GM23338 (cell line): ENCODE measurements around a stretch of chr7.

GRCh38 chr7:65974185-65975456, 7.4 kb downstream of the GUSB start:
- PRO-cap: no peak
- RAMPAGE, long total RNA: no peak

- PRO-cap: no peak
- RAMPAGE, long total RNA: no peak
Observed at GRCh38 chr7:66190503-66190884, 14.6 kb upstream of the TPST1 start.

GRCh38 chr7:66315067-66315762, 110.1 kb downstream of the TPST1 start:
- PRO-cap: bidirectional peak, plus-strand start at chr7:66315529, minus-strand start at chr7:66315450
- RAMPAGE, long total RNA: no peak

- PRO-cap: bidirectional peak, plus-strand start at chr7:66352387, minus-strand start at chr7:66352213
- RAMPAGE, long total RNA: no peak
Observed at GRCh38 chr7:66352056-66352706, 147.0 kb downstream of the TPST1 start.

- PRO-cap: no peak
- RAMPAGE, long total RNA: no peak
Observed at GRCh38 chr7:66378902-66379485, 173.9 kb downstream of the TPST1 start.

DNA sequence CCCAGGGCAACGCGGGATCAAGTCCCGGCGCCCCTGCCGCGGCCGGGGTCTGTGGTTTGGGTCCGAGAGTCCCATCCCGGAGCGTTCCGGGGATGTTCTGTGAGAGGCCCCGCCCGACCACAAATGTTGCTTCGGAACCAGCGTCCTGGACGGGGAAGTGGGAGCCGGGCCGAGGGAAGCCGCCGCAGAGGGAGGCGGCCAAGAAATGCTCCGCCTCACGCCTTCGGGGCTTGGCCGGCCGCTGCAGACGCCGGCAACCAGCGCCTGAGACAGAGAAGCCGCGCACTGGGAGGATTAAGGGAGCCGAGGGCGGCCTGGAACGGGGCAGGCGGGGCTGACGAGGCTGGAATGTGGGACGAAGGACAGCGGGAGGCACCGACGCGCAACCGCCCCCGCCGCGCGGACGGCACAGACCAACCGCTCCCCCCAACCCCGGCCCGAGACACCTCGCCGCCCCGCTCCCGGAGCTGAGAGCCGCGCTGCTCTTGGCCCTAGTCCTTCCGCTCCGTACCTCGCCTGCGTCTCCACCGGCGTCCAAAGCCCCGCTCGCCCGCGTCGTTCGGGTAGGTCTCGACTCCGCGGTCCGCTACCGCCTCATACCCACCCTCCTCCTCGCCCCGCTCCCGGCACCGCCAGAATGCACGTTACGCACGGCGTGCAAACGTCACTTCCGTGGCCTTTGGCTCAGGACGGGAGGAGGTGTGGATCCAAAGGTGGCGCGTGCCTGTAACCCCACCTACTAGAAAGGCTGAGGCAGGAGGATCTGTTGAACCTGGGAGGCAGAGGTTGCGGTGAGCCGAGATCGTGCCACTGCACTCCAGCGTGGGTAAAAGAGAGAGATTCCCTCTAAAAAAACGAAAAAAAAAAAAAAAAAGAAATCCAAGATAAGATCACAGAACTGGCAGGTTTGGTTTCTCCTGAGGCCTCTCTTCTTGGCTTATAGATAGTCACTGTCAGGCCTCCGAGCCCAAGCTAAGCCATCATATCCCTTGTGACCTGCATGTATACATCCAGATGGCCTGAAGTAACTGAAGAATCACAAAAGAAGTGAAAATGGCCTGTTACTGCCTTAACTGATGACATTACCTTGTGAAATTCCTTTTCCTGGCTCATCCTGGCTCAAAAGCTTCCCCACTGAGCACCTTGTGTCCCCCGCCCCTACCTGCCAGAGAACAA, 36.5 kb upstream of the KCTD7 start:
- PRO-cap: bidirectional peak, plus-strand start at position 375 of the sequence, minus-strand start at position 287 of the sequence; bidirectional peak, plus-strand start at position 687 of the sequence, minus-strand start at position 598 of the sequence; unidirectional peak, minus-strand start at position 974 of the sequence; unidirectional peak, minus-strand start at position 1,038 of the sequence
- RAMPAGE, long total RNA: no peak

- PRO-cap: bidirectional peak, plus-strand start at chr7:66654567, minus-strand start at chr7:66654421; bidirectional peak, plus-strand start at chr7:66654847, minus-strand start at chr7:66654761; bidirectional peak, plus-strand start at chr7:66655340, minus-strand start at chr7:66655279
- RAMPAGE, long total RNA: no peak
Observed at GRCh38 chr7:66654327-66655667, 26.1 kb downstream of the KCTD7 start.

DNA sequence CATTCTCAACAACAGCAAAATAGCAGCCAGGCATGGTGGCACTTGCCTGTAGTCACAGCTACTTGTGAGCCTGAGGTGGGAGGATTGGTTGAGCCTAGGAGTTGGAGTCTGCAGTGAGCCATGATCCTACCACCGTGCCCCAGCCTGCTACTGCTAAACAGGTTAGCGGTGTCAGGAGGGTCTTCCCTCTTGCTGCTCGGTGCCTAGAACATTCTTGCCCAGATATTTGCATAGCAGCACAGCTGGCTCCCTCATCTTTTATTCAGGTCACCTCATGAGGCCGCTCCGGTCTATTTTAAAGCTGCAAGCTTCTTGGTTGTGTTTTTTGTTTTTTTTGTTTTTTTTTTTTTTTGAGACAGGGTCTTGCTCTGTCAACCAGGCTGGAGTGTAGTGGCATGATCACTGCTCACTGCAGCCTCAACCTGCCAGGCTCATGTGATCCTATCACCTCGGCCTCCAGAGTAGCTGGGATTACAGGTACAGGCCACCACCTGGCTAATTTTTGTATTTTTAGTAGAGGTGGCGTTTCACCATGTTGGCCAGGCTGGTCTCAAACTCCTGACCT, 2.8 kb upstream of the RABGEF1 start:
- PRO-cap: unidirectional peak, minus-strand start at position 155 of the sequence
- RAMPAGE, long total RNA: no peak

GRCh38 chr7:66952130-66952809, 31.2 kb downstream of the TMEM248 start:
- PRO-cap: no peak
- RAMPAGE, long total RNA: no peak

DNA sequence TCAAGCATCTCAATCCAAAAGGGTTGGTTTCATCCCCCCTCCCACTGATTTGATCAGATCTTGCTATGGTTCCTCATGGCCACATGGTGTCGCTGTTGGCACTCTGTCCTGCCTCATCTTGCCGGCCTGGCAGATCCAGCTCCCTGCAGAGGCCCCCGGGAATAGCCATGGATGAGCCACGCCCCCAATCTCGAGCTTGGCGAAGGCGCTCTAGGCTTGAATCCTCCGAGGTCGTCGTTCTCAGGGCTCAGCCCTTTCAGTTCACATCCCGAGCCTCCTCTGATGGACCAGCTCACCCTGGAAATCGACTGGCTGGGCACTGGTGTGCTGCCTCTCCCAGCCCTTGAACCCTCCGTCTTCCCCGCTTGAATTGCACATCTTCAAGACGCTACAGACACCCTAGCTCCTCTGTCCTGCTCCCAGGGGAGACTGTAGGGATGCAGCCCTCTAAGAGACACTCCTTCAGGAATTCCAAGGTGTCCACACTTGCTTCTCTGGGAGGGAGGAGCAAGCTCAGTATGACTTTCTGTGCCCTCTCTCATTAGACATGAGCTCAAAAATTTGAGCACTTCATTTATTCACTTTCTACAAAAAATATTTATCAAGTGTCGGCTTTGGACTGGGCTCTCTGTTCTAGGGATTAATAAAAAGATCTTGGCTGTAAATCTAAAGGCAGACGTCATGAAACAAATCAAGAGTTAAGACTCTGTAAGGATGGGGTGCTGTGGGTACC, 348.7 kb downstream of the SPDYE21 start:
- PRO-cap: no peak
- RAMPAGE, long total RNA: no peak

GRCh38 chr7:67738718-67739345, 462.1 kb downstream of the SPDYE21 start:
- PRO-cap: no peak
- RAMPAGE, long total RNA: no peak

- PRO-cap: unidirectional peak, minus-strand start at chr7:69534775
- RAMPAGE, long total RNA: no peak
Observed at GRCh38 chr7:69534585-69534971, 63.7 kb upstream of the AUTS2 start.

DNA sequence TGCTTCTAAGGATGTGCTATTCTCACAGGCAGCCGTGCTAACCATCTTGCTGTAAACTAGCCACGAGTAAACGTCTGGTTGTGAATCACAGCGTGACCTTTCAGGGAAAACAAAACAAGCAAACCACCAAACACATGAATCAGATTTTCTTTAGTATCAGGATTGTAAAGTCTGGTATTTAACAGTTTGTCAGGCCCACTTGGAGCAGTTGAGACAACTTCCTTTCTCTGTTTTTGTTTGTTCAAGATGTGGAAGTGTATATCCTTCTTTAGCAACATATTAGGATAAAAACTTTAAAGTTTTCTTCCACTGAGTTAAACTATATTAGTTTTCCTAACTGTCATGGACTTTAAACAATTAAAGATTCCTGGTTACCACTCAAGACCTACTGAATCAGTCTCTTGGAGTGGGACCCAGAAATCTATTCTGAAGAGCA, 32.1 kb downstream of the AUTS2 start:
- PRO-cap: no peak
- RAMPAGE, long total RNA: no peak

GRCh38 chr7:69962635-69963083, 364.4 kb downstream of the AUTS2 start:
- PRO-cap: no peak
- RAMPAGE, long total RNA: no peak

GRCh38 chr7:69967723-69968148, 369.5 kb downstream of the AUTS2 start:
- PRO-cap: no peak
- RAMPAGE, long total RNA: no peak

DNA sequence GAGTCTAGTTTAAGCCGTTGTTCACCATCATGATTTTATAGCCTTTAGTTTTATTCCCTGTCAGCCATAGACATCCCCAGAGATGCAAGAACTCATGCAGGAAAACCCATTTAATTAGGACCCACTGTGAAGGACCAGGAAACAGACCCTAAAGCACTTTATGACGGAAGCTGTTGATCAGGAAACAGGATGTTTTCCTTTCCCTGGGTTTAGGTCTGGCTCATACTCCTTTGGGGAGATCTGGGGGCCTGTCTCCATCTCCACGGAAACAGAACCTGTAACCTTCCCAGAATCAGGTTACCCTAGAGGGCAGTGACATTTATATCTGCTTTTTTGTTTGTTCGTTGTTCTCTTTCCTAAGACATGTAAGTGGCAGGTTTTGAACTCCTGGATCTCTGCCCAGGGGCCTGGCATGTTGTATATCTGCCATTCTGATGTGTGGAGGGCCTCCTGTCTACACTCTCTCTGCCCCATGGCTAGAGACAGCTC, 657.2 kb upstream of the GALNT17 start:
- PRO-cap: no peak
- RAMPAGE, long total RNA: no peak

DNA sequence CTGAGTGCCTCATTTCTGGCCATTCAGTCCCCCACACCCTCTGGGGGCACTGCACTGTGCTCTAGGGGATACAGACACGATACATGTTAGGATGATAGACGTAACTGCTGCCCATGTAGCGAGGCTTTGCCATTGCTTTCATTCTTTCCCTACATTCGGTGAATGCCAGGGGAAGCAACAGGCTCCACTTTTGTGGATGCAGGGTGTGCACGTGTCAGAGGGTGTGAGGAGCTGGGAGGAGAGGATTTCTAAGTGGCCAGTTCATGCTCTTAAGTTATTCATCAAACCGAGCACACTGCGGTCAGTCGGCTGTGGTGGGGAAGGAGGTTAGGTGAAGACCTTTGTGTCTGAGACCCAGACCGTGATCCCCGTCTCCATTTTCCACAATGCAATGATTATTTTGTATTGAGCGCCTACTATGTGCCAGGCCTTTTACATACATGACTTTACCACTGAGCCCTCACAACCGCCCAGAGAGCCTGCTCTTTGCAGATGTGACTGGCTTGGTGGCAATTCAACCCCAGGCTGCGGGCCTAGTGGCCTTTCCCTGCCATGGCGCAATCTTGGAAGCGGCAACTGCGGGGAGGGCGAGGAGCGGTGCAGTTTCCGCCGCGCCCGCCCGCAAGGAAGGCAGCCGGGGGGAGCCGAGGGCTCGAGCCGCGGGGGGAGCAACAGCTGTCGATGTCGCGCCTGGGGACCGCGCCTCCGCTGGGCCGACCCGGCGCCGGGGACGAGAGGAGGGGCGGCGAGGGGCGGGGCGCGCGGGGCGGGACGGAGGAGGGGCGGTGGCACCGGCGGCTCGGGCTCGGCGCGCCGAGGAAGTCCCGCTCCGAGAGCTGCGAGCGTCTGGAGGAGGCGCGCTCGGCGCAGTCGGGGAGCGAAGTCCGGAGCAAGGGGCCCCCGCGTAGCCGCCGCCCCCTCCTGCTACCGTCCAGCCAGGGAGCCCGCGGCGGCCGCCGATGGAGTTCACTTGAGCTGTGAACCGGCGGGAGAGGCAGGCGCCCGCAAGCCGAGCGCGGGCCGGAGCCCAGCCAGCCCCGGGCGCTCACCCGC, 438.4 kb upstream of the GALNT17 start:
- PRO-cap: unidirectional peak, plus-strand start at position 304 of the sequence; bidirectional peak, plus-strand start at position 602 of the sequence, minus-strand start at position 496 of the sequence; bidirectional peak, plus-strand start at position 841 of the sequence, minus-strand start at position 710 of the sequence
- RAMPAGE, long total RNA: no peak

DNA sequence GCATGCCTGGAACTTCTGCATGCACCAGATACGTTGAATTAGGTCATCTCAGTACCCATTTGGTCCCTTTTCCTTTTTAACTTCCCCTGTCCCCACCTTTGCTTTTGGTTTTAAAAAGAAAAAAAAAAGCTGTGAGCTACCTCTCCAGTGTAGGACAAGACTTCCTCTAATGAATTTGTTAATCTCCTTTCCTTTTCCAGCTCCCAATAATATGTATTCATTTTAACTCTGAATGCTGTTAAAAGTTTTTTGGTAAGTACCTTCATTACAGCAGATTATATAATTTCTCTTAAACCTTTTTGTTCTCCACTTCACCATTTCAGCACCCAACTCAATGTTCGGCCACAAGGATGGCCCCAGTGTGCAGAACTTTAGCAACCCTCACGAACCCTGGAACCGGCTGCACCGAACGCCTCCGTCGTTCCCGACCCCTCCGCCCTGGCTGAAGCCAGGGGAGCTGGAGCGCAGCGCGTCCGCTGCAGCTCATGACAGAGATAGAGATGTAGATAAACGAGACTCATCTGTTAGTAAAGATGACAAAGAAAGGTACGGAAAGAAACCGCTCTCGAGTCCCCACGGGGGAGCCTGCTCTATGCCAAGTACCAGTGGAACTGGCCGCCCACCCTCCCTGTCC, 344.9 kb upstream of the GALNT17 start:
- PRO-cap: no peak
- RAMPAGE, long total RNA: no peak

- PRO-cap: no peak
- RAMPAGE, long total RNA: no peak
Observed at GRCh38 chr7:72332179-72332541, 80.0 kb downstream of the CALN1 start.

GRCh38 chr7:72806850-72807524, 21.0 kb downstream of the TYW1B start:
- PRO-cap: no peak
- RAMPAGE, long total RNA: no peak